Cardiac septum (tissue), 1 donor: ENCODE data around the gene C2orf92.

DNA sequence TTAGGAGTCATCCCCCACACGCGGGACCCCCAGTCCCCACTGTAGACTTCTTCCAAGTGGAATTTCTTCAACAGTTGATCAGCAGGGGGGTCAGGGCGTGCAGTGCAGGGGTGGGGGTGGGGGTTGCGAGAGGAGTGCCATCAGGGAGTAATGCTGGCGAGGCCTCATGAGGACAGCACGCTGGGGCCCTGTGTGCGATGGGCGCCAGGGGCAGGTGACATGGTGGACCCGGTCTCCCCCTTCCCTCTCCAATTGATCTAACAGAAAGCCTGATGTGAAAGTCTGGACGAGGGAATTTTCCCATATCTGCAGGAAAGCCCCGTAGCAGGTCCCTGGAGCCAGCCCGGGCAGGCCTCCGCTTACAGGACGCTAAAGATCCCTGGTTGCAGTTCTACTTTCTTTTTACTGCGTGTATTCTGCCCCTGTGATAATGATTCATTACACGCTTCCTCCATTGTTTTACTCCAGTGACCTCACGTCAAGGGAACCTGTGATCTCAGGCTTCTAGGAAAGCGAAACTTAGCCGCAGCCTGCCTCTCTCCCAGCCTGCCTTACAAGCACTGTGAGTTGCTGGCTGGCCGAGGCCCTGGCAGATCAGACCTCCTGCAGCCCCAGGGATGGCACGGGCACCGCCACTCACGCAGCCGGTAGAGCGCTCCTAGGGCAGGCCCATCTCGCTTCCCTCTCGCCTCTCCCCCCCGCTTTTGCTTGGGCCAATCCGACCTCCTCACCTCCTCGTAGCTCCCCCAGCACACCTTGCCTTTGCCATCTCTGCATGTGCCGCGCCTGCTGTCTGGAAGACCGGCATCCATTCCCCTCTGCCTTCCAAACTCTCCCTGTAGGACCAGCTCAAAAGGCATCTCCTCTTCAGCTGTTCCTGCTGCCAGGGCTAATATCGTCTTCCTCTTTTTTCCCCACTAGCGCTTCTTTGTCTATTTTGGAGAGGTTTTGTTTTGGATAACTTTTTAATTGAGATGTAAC lies 19.2 kb downstream of the NEURL3 start:
- PRO-cap = bidirectional peak, plus-strand start at position 563 of the sequence, minus-strand start at position 377 of the sequence

DNA sequence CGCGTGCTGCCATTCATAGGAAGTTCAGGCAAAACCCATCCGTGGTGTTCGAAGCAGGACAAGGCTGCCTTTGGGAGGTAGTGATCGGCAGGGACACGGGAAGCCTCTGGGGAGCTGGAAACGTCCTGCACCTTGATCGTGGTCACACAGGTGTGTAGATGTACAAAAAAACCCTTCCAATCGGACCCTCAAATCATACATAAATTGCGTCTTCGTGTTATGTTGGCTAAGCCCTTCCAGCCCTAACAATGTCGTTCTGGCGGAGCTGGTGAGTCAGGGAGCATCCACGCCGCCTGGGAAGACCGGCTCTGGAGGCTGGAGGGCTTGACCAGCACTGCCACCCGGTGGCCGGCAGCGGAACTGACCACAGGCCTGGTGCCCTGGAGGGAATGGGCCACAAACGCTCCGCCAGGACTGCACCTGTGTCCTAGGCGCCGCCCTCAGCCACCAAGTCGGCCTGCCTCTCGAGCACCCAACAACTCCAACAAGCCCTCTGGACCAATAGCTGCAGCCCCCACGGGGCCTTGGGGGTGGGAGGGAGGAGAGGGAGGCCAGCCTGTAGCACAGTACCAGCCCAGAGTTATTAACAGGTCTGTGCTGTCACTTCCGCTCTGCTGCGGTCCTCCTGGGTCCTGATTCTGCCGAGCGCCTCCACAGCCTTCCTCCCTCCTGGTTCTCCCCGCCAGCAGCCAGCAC lies 4.2 kb upstream of the NEURL3 start:
- PRO-cap = no peak

DNA sequence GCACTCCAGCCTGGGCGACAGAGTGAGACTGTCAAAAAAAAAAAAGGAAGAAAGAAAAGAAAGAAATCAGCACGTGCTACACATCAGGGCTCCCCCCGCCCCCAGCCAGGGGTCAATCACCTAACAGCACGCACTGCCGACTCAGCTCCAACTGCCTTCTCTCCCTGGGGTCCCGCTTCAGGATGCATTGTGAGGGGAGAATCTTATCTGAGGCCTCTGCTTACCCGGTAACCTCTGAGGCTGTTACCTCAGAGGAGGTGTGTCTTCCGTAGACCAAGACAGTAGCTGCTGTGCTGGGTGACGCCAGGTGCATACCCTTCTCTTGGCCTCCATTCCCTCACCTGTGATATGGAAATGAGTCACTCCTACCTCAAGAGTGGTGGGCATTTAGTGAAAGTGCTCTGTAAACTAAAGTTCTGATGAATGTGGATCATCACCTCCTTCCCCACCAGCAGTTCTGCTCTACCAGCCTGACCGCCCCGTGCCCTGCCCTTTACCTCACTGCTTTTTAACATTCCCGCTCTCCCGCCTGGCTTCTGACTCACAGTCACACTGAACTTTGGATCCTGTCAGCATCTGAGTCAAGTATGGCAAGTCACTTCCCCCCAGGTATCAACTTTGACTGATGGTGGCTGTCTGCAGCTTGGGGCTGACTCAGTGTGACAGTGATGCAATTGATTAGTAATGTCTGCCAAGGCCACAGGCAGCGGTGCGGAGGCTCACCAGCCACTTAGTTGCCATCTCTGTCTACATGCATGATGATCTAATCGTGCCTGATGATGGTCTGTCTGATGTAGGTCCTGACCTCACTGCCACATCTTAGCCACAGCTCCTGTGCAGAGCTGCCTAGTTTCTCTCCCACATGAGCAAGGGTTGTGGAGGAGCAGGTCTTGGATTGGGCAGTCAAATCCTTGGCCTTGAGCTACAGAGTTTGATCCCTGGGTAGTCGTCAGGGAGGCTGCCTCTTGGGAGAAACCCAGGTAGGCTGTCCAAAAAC lies 20.2 kb downstream of the ARID5A start:
- PRO-cap = no peak

- PRO-cap = no peak
Measured at GRCh38 chr2:96594617-96595785, 43.1 kb downstream of the KANSL3 start.

DNA sequence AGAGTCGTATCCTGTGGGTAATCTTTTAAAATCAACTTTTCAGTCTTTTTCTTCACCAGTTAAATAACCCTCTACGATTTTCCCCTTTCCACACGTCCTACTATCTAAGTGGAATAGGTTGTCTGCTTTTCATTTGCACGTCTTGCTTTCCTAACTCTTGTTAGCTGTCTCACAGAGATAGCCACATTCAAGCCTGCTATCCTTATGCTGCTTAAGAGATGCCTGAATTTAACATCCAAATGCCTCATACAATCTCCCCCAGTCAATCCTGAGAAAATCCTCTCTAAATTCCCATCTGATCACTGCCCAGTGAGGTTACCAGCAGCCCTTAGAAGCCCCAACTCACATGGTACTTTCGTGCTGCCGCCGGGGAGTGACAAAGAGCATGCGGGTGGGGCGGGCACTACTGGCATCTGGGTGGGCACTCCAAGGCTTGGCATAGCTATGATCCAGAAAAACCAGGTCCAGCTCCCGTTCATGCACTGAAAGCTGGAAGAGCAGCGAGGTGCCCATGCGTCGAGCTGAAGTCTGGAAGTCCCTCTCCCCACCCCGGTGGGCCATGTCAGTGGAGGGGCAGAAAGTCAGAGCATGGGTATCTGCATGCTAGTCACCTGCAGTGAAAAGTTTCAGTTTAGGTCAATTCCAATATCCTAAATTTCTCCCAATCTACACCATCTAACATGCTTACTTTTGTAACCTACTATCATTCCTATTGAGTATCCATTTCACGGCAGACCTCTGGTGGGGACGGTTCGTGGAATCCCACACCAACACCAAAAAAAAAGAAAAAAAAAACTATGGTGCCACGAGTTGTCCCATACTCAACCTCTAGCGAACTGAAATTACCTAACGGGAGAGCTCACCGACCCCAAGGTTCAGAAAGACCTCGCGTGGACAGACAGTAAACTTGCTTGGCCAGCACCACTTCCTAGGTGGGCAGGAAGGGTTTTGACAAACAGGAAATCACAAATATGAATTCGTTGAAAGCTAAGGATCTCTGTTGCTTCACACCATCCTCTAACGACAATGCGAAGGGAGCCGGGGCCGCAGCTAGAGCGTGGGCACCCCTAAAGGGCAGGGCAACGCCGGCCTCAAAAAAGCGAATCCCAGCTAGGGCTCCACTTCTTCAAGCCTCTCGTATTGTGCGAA lies 1.2 kb downstream of the KANSL3 start:
- PRO-cap = unidirectional peak, plus-strand start at position 439 of the sequence

- PRO-cap = unidirectional peak, minus-strand start at chr2:96769962
Measured at GRCh38 chr2:96769604-96770335, 9.1 kb downstream of the CNNM4 start.

- PRO-cap = no peak
Measured at GRCh38 chr2:96824815-96825256, 8.8 kb downstream of the CNNM3 start.

- PRO-cap = no peak
Measured at GRCh38 chr2:96866201-96867459, 3.2 kb downstream of the SEMA4C start.

DNA sequence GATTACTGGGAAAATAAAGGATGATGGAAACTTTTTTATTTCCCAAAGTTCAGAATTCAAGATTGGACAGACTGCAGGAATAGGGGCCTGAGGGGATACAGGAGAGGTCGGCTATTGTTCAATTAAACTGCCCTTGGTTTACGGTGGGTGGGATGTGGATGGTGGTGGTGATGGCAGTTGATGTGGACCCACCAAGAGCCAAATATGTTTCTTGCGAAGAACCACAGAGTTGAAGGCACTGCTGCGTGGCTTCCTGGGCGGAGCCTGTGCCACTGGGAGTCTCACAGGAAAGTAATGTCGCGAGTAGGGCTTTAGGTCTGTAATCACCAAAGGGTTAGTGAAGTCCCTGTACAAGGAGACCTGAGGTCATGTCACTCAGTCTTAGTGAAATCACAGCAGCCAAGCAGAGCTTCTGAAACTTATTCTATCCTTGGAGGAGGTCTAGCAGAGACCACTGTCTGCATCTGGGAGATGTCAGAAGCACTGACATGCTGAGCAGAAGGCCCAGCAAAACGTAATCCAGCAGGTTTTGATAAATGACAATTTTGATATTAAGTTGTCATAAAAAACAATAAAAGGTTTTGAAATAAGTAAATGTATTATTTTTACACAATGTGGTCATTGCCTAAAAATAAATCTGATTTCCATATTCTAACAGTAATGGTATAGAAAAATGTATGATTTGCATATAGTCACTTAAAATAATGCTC lies 46.1 kb downstream of the FAHD2B start:
- PRO-cap = no peak

DNA sequence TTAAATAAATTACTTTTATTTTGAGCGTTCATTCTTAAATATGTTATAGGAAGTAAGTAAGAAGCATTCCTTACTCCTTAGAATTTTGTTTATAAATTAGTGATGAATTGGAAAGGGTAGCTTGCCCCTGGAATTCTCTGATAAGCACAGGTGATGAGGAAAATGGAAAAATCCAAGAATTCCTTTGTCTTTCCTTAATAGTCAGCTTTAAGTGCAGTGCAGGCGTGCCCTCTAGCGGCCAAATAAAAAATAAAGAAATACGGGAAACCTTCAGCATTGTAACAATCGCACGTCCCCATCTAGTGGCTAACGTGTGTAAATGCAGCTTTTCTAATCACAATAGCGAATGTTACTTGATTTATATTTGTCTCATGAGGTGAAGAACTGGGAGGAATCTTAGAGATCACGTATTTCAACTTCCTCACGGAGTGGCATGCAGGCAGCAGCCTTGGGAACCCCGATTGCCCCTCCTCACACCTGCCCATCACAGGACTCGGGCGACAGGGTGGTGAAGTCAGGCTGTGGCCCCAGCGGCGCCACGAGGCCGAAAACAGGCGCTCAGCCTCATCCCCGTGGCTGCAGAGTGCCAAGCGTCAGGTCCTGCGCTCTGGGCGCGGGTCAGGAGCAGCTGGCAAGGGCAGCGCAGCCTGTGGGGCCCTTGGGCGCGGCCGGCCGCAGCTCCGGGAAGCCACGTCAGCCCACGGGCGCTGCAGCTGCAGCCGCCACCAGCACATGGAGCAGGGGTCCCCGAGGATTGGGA lies 571 bp upstream of the ANKRD36 start:
- PRO-cap = no peak

DNA sequence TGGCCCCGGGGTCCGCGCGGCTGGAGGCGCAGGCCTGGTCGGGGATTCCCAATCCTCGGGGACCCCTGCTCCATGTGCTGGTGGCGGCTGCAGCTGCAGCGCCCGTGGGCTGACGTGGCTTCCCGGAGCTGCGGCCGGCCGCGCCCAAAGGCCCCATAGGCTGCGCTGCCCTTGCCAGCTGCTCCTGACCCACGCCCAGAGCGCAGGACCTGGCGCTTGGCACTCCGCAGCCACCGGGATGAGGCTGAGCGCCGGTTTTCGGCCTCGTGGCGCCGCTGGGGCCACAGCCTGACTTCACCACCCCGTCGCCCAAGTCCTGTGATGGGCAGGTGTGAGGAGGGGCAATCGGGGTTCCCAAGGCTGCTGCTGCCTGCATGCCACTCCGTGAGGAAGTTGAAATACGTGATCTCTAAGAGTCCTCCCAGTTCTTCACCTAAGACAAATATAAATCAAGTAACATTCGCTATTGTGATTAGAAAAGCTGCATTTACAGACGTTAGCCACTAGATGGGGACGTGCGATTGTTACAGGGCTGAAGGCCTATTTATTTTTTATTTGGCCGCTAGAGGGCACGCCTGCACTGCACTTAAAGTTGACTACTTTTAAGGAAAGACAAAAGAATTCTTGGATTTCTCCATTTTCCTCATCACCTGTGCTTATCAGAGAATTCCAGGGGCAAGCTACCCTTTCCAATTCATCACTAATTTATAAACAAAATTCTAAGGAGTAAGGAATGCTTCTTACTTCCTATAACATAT lies 956 bp upstream of the ANKRD36B start:
- PRO-cap = no peak

GRCh38 chr2:97651939-97652235 lies 6.0 kb downstream of the COX5B start:
- PRO-cap = no peak

GRCh38 chr2:97669372-97669950 lies at the start of gene C2orf92:
Gene C2orf92 (plus strand): TSS chr2:97669713.
- PRO-cap = no peak

DNA sequence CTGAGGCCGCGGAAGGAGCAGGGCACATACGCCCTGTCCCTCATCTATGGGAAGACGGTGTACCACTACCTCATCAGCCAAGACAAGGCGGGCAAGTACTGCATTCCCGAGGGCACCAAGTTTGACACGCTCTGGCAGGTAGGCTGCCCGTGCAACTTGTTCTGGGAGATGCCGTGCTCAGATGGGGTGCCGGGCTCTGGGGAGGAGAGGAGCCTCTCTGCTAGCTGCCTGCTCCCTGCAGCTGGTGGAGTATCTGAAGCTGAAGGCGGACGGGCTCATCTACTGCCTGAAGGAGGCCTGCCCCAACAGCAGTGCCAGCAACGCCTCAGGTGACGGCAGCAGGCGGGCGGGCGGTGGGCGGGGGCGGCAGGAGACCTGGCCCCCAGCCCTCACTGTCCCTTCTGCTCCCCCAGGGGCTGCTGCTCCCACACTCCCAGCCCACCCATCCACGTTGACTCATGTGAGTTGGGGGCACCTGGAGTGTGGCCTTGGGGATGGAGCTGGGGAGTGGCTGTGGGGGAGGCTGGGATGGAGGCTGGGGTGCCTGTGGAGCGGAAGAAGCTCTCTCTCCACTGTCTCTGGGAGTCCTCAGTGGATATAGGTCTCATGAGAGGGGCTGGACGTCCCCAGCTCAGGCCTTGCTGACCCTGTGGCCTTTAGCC lies 19.6 kb downstream of the ZAP70 start:
- PRO-cap = no peak

- PRO-cap = no peak
Measured at GRCh38 chr2:97740979-97741483, 27.7 kb downstream of the ZAP70 start.

GRCh38 chr2:97834354-97835134 lies 121.2 kb downstream of the ZAP70 start:
- PRO-cap = no peak

DNA sequence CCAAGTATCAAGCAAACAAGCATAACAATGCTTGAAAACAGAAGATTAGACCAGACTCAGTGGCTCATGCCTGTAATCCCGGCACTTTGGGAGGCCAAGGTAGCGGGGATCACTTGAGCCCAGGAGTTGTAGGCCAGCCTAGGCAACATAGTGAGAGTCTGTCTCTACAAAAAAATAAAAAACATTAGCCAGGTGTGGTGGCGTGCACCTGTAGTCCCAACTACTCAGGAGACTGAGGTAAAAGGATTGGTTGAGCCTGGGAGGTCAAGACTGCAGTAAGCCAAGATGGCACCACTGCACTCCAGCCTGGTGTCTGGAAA lies 125.6 kb downstream of the ZAP70 start:
- PRO-cap = no peak

DNA sequence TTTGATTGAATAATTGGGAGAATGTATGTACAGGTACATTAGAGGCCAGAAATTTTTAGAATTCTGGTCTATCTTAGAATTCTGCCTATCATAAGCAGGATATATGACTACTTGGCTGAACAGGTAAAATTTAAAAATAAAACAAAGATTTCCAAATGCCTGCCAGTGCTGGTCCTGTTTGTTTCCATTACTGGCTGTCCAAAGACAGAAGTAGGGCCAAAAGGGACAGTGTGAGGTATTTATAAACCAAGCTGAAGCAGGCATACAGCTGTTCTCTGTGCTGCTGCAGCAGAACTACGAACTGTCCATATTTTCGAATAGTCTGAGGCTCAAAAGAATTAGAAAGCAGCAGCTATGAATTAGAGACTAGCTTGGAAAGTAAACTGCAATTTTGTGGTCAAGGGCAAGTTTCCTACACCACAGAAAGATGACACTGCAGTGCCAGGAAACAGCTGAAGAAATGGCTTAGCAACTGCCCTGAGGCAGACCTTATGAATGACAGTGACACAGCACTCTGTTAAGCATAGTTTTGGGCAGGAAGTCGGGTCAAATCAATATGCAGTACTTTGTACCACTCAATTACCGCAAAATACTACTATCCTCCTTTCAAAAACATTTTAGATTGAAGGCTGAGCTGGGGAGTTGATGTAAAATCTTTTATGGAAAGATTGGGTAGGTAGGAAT lies 125.4 kb downstream of the TMEM131 start:
- PRO-cap = no peak

- PRO-cap = no peak
Measured at GRCh38 chr2:98017380-98017792, 21.6 kb upstream of the TMEM131 start.

DNA sequence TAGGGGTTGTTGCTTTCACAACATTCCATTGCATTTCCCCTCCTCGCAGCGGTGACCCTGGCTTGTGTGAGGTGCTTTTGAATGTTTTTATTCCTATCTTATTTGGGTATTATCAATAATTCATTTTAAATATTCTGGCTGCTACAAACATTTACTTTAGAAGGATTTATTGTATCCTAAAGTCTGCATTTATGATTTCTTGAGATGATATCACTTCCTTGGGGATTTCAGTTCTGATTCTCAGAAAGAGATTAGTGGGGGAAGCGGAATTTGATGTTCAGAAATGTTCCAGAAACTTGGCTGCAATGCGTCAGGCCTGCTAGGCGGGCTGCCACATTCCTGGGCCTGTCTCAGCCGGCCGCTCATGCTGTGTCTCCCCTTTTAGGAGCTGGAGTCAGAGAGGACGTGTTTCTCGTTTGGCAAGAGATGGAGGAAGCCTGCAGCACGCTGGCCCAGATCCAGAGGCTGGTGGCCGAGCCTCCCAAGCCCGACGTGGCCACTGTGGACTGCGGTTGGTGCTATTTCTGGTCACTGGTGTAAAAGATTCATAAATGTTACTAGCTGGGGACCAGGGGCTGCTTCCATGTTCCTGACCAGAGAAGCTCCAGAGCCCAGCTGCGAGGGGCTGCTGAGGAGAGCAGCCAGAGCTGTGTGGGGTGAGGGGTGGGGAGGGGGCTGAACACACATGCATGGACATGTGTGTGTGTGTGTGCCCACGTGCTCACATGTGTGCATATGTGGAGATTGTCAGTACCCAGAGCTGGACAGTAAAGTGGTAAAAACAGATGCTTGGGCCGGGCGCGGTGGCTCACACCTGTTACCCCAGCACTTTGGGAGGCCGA lies 75.7 kb downstream of the VWA3B start:
- PRO-cap = bidirectional peak, plus-strand start at position 461 of the sequence, minus-strand start at position 242 of the sequence; unidirectional peak, plus-strand start at position 550 of the sequence